Sigmoid colon (tissue), 4 donors: ENCODE measurements around the genes RPS6KA6 and XKRX.

- PRO-cap = no peak
- RAMPAGE, long total RNA, 4 experiments = no peak in any of the 4 experiments
Measured at GRCh38 chrX:77494143-77494542, 47.0 kb downstream of the FGF16 start.

DNA sequence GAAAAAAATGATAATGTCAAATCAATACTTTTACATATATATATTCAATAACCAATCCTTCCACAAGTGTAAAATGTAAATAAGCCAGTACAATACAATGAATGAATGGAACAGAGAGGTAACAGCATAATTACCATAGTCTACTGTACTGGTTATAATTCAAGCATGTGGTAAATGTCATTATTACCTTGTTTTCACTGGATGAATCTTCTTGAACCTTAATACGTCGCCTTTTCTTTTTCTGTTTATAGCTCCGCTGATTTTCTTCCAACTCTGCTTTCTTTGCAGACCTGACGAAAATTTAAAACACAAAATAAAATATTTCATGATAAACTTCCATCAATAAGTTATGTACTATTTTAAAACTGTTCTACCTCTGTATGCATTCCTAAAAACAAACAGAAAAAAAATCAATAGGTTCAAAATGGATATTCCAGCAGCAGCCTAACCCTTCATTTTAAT, 132.1 kb downstream of the ATRX start:
- PRO-cap = no peak
- RAMPAGE, long total RNA, 4 experiments = no peak in any of the 4 experiments

DNA sequence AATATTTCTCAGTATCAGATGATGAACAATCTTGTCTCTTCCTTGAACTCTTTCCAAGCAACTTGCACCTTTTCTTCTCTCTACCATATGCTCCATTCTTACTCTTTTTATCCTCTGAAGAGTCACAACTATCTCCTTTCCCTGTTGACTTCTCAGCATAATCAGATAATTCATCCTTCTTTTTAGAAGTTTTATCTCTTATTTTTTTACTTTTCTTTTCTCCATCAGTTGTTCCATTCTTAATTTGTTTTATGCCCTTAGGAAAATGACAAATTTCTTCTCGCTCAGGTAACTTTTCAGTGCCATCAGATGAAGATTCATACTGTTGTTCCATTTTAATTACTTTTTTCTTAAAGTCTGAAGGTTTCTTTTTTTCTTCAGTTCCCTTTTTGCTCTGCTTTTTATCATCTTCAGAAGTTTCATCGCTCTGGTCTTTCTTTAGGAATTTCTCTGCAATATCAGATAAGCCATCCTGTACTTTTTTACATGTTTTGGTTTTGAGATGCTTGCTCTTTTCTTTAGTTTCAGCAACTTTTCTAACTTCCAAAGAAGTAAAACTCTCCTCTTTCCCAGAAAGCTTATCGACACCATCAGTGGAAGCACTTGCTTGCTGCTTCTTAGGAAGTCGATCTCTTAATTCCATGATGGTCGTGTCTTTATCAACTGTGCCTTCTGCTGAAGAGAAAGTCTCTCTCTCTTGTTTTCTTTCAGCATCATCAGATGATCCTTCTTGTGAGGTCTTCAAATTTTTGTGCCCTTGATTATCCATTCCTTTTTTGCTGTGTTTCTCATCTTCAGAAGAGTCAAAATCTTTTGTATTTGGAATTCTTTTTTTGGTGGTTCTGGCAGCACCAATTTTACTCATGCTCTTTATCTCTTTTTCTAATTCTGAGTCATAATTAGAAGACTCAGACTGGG, 103.8 kb downstream of the ATRX start:
- PRO-cap = no peak
- RAMPAGE, long total RNA, 4 experiments = no peak in any of the 4 experiments

GRCh38 chrX:78322841-78323319, 4.5 kb downstream of the CYSLTR1 start:
- PRO-cap = no peak
- RAMPAGE, long total RNA, 4 experiments = no peak in any of the 4 experiments

DNA sequence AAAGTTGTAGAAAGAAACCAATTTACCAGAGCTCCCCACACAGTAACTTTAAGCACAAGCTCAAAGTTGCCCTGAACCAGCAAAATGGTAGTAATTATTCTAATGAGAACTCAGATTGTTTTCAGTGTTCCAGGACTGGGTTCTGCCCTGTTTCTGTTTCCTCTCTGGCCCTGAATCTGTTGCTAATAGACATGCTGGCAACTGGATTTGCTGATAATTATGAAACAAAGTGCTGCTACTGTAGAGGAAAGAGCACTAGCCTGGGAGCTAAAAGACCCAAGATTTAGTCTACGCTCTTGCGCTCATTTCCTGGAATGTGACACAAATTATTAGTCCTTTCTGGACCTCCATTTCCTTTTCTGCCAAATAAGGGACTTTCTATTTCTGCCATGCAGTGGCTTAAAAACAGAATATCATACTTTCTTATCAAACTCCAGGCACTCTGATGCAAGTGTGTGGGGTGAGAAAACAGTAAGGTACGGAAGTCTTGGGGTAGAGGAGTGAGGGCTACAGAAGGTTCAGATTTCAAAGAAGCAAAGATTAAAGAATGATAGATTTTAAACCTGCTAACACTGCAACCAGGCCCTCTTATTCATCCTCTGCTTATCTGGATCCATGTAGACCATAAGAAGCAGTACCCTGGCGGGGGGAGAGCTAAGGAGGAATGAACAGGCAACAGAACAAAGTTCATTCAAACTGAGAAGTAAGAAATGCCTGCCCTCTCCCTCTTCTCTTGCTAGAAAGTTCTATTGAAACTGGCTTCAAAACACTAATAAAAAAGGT, 48.3 kb upstream of the GPR174 start:
- PRO-cap = no peak
- RAMPAGE, long total RNA, 4 experiments = no peak in any of the 4 experiments

DNA sequence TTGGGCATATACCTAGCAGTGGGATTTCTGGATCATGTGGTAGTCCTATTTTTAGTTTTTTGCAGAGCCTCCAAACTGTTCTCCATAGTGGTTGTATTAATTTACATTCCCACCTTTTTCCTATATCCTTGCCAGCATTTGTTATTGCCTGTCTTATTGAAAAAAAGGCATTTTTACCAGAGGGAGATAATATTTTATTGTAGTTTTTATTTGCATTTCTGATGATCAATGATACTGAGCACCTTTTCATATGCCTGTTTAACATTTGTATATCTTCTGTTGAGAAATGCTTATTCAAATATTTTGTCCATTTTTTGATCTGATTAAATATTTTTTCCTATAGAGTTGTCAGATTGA, 178.4 kb downstream of the BRWD3 start:
- PRO-cap = no peak
- RAMPAGE, long total RNA, 4 experiments = no peak in any of the 4 experiments

GRCh38 chrX:80676455-80677464, 132.9 kb downstream of the BRWD3 start:
- PRO-cap = no peak
- RAMPAGE, long total RNA, 4 experiments = no peak in any of the 4 experiments

GRCh38 chrX:80681099-80681491, 128.6 kb downstream of the BRWD3 start:
- PRO-cap = no peak
- RAMPAGE, long total RNA, 4 experiments = no peak in any of the 4 experiments

DNA sequence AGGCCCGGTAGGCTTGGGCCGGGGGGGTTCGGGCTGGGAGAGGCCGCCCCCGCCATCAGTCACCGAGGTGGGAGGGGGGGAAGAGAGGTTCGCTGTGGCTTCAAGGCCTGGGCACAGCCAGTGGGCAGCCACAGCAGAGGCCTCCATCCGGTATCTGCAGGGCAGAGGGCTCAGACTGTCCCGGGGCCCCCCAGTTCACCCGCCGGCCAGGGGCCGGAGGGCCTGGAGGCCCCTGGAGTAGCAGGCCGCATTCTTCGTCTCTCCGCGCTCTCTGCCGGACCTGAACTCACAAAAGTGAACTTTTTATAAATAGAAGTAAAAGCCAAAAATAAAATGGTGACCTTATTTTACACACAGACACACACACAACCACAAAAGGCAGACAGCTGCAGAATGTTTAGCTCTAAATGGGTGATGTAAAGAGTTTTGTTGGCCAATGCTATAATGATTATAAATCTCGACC, 194.3 kb upstream of the BRWD3 start:
- PRO-cap = no peak
- RAMPAGE, long total RNA, 4 experiments = no peak in any of the 4 experiments

DNA sequence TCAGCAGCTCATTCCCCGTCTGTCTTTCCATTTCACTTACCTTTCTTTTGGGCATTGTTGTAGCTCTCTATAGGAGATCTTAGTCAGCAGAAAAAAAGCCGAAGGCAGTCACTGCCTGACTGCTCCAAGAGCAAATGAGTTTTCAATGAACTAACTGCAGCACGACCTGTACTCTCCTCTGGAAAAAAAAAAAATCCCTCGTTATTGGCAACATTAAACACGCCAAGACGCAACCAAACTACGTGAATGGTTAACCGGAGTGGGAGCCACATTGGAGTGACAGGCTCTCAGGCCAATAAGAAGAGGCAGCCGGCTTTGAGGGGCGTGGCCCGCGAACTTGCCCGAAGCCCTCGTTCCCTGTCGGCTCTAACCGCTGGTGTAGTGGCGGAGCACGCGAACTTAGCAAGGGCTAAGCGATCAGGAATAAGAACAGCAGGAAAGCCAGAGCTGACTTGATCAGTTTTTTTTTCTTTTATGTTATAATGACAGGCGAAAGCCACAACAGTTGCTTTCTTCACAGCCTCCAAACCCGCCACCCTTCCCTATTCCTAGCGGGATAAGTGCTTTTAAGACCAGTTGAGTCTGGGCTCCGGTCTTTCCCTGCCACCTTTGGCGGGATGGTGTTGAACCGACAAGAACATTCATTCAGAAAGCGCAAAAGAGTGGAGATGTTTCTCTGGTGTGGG, 80.1 kb downstream of the HMGN5 start:
- PRO-cap = bidirectional peak, plus-strand start at position 373 of the sequence, minus-strand start at position 136 of the sequence
- RAMPAGE, long total RNA, 4 experiments = start-site peak on the minus strand in 3 of 4 experiments, centred at positions 145 to 162 of the sequence, 20 to 30 reads per replicate

GRCh38 chrX:84187728-84188783, at the start of gene RPS6KA6:
TSS of gene RPS6KA6 (minus strand) at chrX:84188199.
- PRO-cap = unidirectional peak, minus-strand start at chrX:84188245; unidirectional peak, minus-strand start at chrX:84188484
- RAMPAGE, long total RNA, 4 experiments = no peak in any of the 4 experiments

- PRO-cap = no peak
- RAMPAGE, long total RNA, 4 experiments = no peak in any of the 4 experiments
Measured at GRCh38 chrX:85903604-85903981, 143.8 kb downstream of the CHM start.

DNA sequence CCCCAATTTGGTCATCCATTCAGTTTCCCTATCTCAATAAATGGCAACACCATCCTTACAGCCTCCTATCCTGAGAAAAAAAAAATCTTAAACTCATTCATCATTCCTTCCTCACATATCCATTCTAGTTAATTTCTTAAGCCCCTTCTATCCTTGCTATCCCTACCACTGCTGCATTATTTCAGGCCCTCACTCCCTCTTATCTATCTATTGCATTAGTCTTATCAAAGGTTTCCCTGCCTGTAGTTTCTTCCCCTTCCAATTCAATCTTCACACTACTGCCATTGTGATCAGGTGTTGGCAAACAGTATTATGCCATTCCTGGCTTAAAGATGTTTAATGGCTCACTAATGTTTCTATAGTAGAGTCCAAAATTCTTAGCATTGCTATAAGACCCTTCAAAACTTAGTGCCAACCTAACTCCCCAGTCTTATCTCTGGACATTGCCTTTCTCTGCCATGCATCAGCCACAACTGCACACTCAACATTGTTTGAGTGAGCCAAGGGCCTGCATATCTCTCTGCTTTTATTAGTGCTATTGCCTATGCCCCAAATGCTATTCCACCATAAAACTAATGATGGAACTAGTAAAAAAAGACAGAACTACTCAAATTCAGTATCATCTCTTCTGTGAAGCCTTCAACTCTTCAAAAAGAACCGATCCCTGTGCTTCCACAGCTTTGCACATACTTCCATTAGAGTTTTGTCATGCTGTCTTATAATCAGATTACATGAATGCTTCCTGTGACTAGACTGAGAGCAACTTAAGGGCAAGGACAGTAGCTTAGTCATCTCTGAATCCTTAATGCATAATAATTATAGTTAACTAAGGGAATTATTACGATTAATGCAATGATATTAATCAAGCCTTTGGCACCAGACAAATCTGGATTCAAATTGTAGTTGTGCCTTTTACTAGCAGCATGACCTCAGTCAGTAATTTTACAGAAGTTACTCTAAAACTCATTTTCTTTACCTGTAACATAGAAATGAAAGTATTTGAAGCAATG, 53.8 kb downstream of the CHM start:
- PRO-cap = no peak
- RAMPAGE, long total RNA, 4 experiments = no peak in any of the 4 experiments

DNA sequence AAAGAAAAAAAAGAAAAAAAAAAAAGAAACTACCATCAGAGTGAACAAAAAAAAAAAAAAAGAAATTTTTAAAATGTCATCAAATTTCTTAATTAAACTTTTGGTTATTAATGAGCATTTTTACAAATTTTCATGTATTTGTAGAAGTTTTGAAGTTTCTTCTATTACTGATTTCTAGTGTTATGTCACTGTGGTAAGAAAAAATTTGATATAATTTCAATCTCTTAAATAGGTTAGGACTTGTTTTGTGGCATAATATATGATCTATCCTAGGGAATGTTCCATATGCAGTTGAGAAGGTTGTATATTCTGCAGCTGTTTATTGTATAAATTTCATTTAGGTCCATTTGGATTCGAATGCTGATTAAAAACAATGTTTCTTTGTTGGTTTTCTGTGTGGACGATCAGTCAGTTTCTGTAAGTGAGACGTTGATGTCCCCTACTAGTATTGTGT, 297.3 kb downstream of the DACH2 start:
- PRO-cap = no peak
- RAMPAGE, long total RNA, 4 experiments = no peak in any of the 4 experiments

GRCh38 chrX:88612922-88613690, 133.9 kb upstream of the CPXCR1 start:
- PRO-cap = no peak
- RAMPAGE, long total RNA, 4 experiments = no peak in any of the 4 experiments

GRCh38 chrX:96685652-96686028, 998 bp downstream of the DIAPH2 start:
- PRO-cap = unidirectional peak, minus-strand start at chrX:96685744
- RAMPAGE, long total RNA, 4 experiments = no peak in any of the 4 experiments

- PRO-cap = no peak
- RAMPAGE, long total RNA, 4 experiments = no peak in any of the 4 experiments
Measured at GRCh38 chrX:96764013-96764549, 79.4 kb downstream of the DIAPH2 start.

- PRO-cap = no peak
- RAMPAGE, long total RNA, 4 experiments = no peak in any of the 4 experiments
Measured at GRCh38 chrX:100812134-100812712, 8.0 kb upstream of the CSTF2 start.

GRCh38 chrX:100874420-100874957, 330 bp upstream of the NOX1 start:
- PRO-cap = no peak
- RAMPAGE, long total RNA, 4 experiments = no peak in any of the 4 experiments

DNA sequence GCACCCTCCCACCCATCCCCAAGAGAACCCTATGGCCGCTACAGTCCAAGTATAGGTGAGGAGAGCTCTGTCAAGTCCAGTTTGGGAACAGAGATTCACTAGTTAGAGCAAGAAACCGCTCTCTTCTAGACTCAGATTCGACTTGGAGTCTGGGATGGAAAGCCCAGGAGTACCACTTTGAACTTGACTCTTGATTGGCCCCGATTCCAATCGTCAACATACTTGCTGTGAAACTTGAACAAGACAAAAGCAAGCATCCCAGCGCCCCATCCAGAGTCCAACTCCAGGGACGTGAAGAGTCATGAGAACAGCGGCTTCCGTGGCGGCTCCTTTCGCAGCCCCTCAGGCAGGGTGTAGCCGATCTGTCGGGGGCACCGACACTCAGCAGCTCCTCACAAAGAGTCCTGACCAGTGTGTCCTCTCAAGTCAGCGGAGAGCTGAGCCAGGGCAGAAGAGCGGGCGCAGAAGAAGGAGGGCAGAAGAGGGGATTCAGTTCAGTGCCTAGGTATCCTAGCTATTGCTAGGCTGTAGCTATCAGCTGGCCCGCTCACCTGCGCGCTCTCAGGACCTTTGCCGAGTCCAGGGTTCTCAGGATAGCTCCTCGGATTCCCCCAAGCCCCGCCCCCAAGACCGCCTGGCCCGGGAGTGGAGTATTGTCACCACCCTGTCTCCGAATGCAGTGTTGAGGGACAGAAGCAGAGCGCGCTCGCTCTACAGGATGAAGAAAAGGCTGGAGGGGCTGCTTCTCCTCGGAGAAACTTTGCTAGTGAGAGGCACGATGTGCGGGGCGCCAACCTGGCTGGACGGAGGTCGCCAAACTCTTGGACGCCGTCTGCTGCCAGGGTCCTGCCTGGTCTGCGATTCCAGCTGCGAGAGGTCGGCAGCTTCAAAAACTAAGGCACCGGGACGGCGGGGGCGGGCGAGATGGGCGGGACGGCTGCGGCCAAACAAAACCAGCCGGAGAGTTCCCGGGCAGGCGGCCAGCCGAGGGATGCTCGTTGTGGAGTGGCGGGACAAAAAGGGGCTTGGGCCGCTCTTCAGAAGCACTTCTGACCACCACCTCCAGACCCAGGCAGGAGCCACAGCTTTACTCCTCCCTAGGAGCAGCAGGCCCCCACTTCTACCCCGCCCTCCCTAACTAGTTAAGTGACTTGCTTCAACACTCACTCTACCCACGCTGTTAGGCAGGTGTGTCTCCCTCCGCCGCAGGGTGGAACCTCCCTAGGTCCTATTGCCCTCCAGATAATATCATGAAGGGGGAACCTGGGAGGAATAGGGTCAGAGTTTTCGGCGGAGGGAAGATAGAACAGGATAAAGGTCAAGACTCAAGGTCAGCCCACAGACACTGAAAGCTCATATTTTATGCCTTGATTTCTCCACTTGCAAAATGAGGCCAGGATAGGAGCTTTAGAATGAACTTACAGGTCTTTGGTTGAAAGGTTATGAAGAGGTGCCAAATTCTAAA, at the start of gene XKRX:
TSS of gene XKRX (minus strand) at position 573 of the 1,465 bp plus-strand sequence.
- PRO-cap = no peak
- RAMPAGE, long total RNA, 4 experiments = no peak in any of the 4 experiments